Metastatic Lung Carcinoma in the Adrenal Gland (tissue), 1 donor: ENCODE data around the genes NUP98 and PGAP2.

GRCh38 chr11:2575068-2575354 lies 130.2 kb downstream of the KCNQ1 start:
- PRO-cap = no peak

DNA sequence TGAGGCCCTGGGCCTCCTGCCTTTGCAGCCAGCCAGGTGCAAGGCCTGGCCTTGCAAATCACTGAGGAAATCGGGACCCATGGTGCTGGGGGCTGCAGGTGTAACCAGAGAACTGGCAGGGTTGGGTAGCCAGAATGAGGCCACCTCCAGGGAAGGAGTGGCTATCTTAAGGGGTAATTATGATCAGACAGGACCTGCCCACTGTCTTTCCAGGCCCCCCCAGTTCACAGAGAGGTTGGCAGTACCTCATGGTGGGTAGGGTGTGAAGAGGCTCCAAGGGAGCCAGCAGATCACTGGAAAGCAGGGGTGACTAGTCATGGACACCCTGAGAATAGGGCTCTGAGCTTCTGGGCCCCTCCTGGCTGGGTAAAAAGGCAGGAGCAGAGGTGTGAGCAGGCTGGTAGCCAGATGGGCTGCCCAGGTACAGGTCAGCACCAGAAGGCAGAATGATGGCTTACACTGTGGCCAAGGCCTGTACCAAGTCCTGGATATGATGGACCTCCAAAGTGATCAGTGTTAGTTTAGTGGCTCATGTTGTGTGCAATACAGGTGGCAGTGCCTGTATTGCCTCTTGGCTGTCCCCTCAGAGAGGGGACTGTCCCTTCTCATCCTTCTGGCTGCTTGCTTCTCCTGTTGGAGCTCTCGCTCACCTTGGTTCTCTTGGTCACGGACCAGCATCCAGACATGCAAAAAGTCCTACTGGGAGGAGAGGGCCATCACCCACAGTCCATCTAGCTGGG lies 218.3 kb downstream of the KCNQ1 start:
- PRO-cap = no peak

DNA sequence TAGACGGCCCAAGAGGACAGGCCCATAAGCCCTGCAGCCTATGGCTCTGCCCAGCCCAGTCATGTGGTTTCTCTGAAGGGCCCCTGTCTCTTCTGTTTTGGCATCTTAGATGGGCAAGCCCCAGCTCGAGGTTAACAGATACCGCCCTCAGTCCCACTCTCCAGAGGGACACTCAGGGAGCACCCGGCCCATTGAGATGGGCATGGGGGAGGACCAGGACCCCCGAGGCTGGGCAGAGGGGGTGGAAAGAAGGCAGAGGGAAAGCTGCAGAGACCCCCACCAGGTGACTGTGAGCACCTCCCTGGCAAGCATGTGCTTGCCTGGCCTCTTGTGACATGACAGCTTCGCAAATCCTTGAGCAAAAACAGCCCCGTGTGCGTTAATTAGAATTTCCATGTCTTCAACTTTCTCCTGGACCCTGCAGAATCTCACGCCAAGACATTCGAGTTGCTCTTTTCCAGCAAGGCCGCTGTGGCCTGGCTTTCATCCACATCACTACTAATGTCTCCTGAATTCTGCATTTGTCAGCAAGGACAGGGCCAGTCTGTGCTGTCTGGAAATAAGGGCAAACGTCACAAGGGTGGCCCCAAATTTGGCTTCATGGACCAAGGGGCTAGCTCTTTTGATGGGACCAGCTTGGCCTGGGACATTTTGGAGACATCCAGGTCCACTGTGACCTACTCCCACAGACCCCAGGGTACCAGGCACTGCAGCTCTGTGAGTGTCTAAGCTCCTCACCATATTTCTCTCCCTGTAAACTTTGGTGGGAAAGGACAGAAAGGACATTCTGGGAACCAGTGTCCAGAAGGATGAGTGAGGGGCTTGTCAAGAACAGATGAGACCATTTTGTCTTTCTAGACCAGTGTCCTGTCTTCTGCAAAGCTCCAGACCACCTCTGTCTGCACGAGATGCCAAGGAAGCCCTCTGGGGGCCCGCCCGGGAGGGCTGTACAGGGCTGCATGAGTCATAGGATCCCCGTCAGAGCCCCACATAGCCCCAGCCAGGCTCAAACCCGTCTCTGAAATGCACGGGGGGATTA lies 219.2 kb downstream of the CDKN1C start:
- PRO-cap = no peak

- PRO-cap = no peak
Observed at GRCh38 chr11:2793841-2794705, 91.5 kb downstream of the CDKN1C start.

DNA sequence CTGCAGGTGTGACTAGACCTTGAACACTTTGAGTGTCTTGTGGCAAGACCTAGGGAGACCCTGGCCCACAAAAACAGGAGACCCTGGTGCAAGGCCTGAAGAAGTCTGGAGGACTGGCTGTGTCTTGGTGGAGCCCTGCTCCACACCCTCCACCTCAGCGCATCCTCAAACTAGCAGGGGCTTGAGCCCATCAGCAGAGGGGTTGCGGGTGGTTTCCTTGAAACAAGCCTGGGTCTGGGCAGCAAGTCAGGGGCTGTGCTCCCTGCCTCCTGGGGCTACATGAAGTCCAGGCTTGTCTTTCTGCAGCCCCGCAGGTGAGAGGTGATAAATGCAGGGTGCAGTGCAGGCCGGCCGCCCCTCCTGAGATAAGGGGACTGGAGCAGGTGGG lies 2.9 kb downstream of the CDKN1C start:
- PRO-cap = no peak

DNA sequence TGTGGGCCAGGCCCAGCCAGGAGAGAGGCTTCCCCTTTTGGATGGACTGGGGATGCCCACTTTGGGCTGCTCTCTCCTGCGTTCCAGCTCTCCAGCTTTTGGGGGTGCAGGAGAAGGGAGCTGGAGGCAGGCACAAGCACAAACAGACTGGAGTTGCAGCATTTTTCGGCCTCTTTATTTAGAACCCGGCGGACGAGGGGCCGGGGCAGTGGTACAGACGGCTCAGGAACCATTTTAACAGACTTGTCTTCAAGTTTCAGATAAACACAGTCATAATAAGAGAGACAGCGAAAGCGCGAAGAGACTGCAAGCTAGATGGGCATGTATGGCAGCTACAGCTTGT lies 2.5 kb downstream of the CDKN1C start:
- PRO-cap = no peak

DNA sequence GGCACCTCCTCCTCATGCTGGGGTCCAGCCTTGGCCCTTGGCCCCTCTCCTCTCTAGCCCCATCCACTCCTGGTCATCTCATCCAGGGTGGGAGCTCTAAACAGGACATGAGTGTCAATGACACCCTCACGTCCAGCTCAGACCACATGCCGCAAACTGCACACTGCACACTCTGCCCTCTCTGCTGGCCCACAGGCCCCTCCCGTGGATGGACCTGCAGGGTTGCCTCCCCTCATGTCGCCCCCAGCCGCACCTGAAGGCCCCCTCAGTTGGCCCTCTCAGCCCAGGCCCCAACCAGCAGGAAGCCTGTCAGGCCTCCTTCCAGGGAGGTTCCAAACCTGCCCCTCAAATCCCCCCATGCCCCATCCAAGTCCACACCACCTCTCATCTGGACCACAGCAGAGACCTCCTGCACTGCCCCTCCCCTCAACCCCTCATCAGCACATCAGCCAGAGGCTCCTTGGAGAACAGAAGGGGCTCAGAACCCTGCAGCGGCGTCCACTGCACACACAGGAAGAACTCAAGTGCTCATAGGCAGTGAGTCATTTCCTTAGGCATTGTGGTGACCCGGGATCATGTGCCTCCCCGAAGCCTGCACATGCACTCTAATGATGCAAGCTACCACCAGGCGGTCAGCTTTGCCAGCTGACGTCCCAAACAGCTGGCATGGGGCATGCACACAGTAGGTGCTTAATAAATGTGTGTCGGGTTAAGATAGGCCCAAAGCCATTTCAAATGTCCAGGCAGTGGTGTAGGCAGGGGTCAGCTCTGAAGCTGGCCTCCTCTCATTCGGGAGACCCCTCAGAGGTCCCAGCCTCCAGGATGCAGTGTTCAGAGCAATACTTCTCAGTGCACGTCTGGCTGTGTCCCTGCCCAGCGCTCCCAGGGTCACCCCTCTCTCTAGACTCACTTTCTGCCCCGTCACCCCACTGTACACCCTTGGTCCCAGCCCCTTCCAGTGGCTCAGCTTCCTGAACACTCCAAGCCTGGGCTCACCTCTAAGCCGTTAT lies 3.4 kb upstream of the SLC22A18 start:
- PRO-cap = bidirectional peak, plus-strand start at position 608 of the sequence, minus-strand start at position 522 of the sequence

DNA sequence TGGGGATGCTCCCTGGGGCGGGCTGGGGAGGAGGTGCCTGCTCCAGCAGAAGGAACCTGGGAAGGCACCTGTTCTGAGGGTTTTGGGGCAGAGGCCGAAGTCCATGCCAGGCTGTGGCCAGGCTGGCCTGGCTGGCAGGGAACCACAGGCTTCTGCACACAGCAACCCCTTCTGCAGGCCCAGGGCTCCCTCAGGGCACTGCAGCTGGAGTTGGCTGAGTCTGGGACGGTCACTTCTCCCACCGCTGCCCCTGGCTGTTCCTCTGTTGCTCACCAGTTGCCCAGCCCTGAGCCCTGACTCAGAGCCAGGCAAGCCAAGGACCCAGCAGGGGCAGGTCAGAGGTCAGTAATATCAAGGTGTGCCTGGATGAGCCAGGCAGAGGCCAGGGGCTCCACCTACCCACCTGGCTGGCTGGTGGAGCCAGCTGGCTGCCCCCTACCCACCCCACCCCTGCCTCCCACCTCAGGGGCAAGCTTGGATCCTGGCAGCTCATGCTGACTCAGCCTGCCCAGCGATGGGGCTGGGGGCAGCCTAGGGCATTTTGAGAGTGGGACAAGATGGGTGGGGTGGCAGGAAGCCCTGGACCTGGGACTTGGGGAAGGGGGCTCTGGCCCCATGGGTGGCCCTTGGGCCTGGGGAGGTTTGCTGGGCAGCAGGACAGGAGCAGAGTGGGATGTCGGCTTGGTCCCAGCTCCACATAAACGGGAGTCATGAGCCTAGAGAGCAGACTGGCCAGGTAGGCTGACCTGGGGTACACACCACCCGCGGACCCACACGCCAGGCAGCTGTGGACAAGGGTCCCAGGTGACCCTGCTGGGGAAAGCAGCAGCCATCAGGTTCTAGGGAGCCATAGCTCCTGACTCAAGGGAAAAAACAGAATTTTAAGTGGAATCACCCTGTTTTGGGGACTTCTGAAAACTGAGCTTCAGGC lies 12.1 kb upstream of the PHLDA2 start:
- PRO-cap = no peak

- PRO-cap = no peak
Observed at GRCh38 chr11:2976590-2977175, 15.4 kb downstream of the NAP1L4 start.

- PRO-cap = no peak
Observed at GRCh38 chr11:3069370-3069778, 12.2 kb upstream of the CARS1 start.

GRCh38 chr11:3092940-3093687 lies 35.9 kb upstream of the CARS1 start:
- PRO-cap = no peak

- PRO-cap = no peak
Observed at GRCh38 chr11:3123943-3124329, 41.2 kb downstream of the OSBPL5 start.

- PRO-cap = no peak
Observed at GRCh38 chr11:3242197-3242621, 10.0 kb upstream of the MRGPRE start.

DNA sequence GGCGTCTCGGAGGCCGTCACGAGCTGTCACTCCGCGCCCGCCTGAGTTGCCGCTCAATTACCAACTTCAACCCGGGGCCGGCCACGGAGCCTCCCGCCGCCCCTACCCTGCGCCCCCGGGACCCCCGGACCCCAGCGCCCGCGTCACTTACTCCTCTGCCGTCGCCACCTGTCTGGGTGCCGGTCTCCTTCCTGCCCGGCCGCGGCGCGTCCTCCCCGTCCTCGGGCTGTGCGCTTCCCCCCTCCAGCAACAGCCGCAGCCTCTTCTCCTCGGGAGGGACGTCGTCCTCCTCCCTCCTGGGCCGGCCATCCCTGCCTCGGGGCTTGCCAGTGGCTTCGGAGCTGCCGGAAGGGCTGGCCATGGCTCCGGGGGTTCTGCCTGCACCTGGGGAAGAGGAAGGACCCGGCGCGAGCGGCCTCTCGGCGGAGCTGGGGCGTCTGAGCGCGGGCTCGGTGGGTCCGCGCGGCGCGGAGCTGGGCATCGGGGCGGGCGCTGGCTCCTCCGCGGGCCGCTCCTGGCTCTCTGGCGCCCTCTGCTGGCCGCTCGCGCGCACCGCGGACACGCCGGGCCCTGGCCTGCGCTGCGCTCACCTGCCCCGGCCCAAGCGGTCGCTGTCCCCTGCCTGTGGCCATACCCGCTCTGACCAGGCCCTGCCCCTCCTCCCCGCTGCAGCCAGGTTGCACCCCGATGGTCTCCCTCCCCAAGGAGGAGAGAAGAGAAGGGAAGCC lies 60.9 kb downstream of the ART5 start:
- PRO-cap = no peak

- PRO-cap = no peak
Observed at GRCh38 chr11:3642479-3643266, 881 bp upstream of the ART5 start.

- PRO-cap = no peak
Observed at GRCh38 chr11:3771574-3772046, 25.7 kb downstream of the NUP98 start.

GRCh38 chr11:3795932-3796685 lies 1.2 kb downstream of the NUP98 start:
- PRO-cap = no peak

DNA sequence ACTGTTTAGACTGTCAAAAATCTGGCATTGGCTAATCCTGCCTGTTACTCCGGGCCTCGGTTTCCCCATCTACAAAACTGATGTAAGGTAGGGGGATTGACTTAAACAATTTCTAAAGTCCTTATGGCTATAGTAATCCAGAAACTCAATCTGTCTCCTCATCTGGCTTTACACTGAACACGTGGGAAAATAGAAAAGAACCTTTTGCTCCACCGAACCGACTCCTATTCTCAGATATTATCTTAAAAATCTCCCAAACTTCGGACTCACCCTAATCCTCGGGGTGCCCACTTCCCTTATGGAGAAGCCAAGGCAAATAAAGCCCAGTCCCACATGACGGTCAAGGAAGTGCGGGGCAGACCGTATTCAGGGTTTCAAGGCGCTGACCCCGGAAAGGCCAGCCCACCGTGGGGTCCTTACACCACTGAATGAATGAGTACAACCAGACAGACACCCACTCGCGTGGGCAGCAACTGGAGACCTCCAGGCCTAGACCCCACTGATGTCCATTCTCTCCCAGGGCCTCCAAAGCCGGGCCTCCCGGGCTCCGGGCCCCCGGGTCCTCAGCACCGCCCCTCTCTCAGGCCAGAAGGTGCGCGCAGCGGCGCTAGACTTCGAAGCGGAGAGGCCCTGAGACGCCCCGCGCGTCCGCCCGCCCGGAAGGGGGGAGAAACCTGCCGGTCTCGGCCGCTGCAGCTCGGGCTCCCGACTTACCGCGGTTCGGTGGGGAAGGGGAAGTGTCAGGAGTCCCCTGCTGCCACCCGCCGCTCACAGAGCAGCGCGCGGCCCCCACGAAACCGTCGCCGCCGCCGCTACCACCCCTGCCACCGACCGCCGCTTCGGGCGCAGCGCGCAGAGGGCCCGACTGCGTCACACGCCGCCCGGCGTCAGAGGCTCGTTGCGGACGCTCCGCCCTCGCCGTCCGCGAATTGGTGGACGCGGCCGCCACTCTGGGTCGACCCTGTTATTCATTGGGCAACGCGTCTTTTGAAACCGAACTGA lies at the start of gene NUP98:
Gene NUP98, minus strand, starts transcription at position 869 of the 1,002 bp plus-strand sequence.
- PRO-cap = bidirectional peak, plus-strand start outside the sequence, minus-strand start at position 847 of the sequence

DNA sequence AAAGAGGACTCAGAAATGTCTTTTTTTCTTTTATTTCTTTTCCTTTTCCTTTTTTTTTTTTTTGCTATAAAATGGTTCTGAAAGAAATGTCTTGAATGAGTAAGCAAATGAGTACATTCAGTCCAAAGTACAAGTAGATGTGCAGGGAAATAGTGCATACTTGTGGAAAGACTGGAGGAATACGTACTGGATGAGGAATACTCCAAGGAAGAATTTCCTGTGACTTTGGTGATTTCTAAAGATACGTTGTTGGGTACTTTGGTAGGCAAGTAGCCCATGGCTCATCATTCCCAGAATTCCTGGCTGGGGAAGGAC lies 4.6 kb upstream of the NUP98 start:
- PRO-cap = no peak

DNA sequence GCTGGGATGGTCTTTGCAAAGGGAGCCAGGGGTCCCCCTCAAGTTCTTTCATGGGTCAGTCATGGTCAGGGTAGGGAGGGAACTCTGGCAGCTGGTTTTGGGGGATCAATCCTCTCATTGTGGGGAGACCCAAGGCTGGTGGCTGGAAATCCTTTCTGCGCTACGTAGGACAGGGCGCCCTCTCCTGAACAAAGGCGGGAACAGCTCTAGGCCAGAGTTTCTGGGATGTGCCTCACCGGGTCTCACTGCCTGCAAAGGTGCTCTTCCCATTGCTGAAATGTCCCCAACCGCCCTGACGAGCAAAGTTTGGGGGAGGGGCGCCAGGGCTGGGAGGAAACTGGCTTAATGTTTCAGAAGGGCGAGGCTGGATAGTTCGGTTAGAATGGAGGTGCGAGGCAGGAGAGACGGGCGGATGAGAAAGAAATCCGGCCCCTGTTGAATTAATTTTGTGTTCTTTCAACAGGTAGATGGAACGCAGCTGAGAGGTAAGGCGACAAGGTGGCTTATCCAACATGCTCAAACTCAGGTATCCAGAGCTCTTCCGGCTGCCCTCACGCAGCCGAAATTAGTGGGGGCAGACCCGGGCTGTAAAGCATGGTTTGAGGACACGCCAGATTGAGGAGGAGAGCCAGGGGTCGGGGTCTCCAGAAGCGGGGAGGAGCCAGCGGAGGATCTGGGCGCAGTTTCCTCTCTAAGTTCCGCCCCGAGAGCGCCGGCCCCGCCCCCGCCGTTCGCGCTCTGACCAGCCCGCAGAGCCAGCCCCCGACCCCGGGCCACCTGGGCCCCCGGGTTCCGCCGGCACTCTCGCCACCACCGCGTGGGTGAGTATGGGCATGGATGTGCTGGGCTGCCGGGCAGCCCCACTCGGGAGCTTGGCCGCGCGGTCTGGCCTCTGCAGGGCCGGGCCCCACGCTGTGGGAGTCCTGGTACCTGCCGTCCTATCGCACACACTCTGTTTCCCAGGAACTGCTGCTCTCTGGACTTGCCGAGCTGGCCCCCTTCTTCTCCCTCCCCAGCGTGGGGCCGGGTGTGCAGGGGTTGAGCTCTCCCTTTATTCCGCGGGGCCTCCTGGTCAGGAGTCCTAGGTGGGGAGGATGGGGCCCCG lies at the start of gene PGAP2:
Gene PGAP2, plus strand, starts transcription at position 730 of the 1,105 bp plus-strand sequence.
- PRO-cap = bidirectional peak, plus-strand start at position 721 of the sequence, minus-strand start at position 686 of the sequence